Temporal lobe (tissue), 2 donors: ENCODE data around the genes FAM162B, ROS1, GOPC, NUS1 and MCM9.

DNA sequence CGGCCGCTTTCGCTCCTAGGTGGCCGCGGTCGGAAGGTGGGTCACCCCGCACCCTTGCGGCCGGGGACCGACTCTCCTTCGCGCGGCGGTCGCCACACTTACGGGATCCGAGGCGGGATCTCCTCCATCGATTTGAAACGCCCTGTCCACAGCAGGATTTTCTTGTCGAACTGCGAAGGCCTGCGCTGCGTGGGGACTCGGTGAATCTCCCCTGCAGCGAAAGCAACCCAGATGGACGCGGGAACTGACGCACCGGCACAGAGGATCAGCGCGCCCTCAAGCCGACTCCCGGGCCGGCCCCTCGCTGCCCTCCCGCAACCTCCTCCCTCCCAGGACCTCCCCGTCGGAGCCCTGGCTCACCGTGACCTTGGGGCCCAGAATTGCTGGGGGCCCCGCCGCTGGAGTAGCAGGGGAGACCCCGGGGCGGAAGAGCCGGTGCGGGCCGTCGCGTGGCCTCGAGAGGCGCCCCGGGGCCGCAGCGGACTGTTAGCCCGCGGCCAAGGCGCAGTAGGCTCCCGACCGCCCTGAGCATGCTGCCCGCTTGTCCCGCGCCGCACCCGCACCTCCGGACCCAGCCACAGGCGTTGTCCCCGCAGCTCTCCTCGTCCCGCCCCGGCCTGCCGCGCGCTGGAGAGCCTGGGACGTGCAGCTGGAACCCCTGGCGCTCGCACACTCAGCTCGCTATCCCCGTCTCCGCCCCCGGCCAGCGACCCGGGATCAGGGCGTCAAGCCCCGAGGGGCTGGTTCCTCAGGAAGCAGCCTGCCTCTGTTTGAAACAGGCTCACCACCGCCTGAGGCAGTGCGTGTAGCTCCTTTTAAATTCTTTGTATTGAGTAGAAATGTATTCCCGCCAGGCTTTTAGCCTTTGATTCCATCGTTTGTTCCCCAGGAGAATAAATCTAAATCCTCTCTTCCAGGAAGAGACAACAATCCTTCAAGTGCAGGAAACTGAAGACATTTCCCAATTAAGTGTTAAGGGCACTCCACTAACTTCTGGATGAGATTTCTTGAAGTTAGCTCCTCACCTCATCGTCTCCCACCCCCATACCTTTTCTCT is at the start of gene FAM162B:
Gene FAM162B (minus strand): TSS at position 675 of the 1,057 bp plus-strand sequence.
- RAMPAGE, long total RNA = no peak

DNA sequence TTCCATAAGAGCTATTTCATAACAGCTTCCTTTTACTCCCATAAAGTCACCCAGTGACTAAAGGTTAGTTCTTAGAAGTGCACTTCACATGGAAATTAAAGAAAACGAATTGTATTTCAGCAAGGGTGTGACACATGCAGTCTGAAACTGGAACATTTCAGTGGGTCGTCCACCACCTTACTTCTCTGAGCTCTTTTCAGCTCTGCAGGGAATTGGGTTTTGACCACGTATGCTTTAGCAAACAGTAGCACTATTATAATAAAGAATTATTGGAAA is at the start of gene ROS1:
Gene ROS1 (minus strand): TSS at position 81 of the 276 bp plus-strand sequence.
- RAMPAGE, long total RNA = no peak

- RAMPAGE, long total RNA = no peak
Observed at GRCh38 chr6:117548782-117549279, 53.5 kb downstream of the GOPC start.

- RAMPAGE, long total RNA = start-site peak on the minus strand at chr6:117602471-117602542, 887 and 499 reads in 2 replicates
Observed at GRCh38 chr6:117601704-117603141, at the start of gene GOPC. Gene GOPC, minus strand, starts transcription at chr6:117602511.

GRCh38 chr6:117674574-117675652 is at the start of gene NUS1:
Gene NUS1, plus strand, starts transcription at chr6:117675469.
- RAMPAGE, long total RNA = no peak

DNA sequence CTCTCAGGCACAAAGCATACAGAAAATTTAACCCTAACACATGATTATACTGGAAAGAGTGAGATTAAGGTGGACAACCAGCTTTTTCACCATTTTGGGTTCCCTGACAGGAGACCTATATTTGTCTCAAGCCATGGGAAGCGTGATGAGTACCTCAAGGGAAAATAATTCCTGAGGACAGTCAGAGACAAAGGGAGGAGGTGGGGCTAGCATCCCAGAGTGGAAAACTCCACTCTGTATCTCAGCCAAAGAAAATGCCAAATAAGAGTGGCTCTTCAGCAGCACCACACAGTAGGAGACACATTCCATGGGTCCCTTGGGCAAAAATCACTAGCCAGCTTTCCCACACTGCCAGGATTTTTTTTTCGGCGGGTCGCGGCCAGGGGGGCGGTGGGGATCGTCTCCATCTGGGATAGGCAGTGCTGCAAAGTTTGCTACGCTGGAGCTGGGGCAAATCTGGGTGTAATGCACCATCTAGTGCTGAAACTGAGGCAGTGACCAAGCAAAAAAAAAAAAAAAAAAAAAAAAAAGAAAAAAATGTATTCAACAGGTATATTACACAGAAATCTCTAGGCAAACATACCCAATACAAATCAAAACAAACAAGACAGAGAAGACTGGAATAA is 77.4 kb upstream of the SLC35F1 start:
- RAMPAGE, long total RNA = no peak

GRCh38 chr6:117907380-117908375 is 614 bp downstream of the SLC35F1 start:
- RAMPAGE, long total RNA = no peak

DNA sequence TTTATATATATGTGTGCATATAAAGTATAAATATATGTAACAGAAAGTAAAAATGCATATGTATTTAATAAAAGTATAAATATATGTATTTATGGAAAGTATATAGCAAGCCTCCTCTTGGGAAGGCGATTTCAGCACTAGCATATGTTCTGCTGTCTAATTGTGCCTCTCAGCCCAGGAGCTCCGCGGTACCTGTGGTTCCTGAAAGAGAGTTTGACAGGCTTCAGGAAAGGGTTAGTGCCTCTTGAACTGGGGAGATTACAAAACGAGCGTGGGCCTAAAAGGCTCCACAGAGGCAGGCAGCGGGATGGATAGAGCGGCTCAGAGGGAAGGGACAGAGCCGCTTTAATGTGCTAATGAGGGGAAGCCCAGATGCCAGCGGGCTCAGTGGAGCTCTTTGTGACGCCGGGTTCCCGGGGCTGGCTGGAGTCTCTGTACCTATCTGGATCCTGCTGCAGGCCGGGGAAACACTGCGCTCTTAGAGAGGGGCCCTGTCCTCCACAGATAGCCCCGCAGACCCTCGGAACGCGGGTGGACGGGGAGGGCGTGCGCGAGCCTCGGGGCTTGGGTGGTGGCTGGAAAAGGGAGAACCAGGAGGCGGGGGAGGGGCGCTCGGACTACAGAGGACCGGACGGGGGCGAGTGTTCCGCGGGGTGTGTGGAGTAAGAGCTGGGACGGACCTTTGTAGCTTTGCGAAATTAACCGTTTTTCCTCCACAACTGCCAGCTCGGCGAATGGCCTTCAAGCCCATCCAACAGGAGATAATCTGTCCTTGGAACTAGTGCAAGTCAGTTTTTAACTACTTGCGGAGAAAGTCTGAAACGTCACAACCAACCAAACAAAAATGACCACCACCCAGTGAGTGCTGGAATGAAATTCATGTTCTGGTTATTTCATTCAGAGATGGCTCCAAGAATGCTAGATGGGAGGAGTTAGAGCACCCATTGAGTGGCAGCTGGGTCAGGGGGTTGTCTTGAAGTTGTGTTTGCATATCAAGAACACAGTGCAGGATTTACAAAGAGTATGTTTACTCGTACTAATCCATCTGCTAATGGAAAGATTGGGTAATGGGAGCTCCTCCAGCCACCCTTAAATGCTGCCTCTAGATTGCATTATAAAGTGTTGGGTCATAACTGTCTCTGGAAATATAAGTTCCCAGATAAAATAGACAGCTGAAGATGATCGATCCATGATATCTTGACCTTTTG is 13.0 kb downstream of the SLC35F1 start:
- RAMPAGE, long total RNA = no peak

DNA sequence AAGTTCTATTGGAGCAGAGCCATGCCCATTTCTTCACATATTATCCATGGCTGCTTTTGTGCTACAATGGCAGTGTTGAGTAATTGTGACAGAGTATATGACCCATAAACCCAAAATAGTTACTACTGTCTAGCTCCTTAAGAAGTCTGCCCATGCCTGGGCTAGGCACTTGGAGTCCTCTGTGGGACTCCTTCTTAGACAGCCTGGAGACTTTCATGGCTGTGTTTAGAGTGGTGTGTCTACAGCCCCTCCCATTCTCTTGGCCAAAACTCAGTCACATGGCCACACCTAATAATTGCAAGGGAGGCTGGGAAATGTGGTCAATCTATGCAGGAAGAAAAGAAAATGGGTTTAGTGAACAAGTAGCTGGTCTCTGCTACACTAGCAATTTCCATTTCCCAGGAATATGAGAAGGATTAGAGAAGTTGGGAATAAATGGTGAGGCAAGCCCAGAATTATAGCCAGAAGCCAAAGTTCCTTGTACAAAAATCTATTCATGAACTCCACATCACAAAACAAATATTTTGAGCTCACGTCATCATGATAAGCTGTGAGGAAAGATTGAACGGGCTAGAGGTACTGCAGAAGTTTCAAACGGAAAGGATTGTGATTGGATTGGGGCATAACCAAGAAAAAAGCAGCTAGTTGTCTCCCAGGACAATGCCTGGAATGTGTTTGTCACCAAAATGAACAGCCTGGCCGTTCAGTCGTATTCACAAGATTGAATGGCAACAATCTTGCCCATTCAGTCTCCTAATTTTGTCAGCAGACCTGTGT is 251.8 kb upstream of the PLN start:
- RAMPAGE, long total RNA = no peak

DNA sequence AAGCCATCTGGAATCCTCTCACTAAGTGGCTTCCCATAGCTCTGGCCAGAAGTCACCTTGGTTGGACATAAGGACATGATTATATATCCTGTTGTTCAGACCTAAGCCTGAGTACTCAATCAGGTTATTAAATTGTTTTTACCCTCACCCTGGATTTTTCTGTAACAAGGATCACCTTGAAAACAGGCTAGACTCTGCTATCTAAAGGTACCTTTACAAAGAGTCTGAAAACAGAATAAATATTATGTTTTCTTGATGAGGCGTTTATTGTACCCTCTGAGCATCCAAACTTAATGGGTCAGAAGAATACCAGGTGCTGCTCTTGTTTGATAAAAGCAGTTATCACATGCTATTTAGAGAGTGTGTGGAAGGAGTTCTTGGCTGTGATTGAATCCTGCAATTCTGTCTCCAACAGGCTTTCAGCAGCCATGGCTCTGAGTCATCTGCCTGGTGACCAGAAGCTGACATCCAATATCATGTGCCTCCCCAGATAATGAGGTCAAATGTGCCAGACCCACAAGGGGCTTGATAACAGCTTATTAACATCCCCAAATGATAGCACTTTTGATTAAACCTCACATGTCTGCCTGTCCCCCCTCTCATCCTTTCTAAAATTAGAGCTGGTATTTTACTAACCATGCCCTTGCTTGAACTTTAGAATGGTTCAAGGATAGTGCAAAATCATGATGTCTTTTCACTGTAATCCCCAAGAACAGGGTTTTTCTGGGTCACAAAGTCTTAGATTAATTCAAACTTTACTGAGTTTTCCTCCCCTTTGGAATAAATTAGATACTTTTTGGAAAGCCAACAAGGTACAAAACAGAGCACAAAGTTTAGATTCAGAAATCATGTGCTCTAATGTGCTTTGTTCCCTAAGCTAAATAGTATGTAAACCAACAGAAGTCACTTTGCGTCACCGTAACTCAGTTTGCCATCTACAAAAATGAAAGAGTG is 175.7 kb upstream of the PLN start:
- RAMPAGE, long total RNA = no peak

DNA sequence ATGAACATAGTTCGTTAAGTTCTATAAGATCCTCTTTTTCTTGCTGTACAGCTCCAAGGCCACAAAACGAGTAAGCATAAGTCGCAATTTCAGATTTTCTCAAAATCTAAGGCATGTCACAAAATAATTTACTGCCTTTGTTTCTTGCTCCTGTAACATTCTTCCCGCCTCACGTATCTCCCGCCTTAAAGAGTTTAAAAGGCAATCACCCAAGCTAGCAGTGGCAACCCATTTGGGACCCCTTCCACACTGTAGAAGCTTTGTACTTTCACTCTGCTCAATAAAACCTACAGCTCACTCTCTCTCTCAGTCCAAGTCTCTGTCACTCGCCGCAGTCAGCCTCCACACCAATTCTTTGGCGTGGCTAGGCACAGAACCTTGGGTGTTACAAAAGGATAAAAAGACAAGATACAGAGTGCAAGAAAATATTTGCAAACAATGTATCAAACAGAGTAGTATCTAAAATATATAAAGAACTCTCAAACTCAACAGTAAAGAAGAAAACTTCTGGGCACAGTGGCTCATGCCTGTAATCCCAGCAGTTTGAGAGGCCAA is 24.9 kb downstream of the CEP85L start:
- RAMPAGE, long total RNA = no peak

GRCh38 chr6:118934113-118935580 is at the start of gene MCM9:
Gene MCM9, minus strand, starts transcription at chr6:118935159.
- RAMPAGE, long total RNA = no peak

- RAMPAGE, long total RNA = no peak
Observed at GRCh38 chr6:119218458-119219348, 130.9 kb downstream of the MAN1A1 start.

DNA sequence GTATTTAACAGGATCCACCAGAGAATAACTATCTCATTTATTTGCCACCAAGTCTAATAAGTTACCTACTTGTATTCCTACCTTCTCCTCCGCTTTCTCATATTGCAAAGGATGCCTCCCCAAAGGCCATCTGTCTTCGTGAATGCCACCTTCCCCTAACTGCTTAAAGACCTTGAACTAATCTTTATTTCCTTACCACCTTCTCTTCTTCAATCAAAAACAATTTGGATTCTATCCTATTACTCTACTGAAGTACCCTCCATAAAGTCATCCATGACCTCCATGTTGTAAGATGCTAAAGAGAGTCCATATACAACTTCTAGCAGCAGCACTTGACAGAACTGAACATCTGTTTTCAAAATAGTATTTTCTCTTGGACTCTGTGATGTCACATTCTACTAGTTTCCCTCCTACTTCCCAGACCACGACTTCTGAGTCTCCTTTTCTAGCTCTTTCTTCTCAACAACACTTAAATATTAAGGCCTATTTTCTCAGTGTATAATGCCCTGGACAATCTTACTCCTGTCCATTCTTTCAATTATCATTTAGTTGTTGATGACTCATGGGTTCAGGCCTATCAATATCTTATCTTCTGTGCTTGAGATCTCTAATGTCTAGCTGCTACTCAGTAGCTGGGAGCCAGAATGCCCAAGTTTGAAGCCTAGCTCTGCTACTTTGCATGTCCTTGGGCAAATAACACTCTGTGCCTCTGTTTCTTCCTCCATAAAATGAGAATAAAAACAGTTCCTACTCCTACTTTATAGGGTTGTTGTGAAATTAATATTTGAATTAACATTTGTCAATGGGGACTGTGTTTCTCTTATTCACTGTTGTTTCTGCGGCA is 69.7 kb downstream of the MAN1A1 start:
- RAMPAGE, long total RNA = no peak

- RAMPAGE, long total RNA = no peak
Observed at GRCh38 chr6:119330494-119331304, 18.9 kb downstream of the MAN1A1 start.

DNA sequence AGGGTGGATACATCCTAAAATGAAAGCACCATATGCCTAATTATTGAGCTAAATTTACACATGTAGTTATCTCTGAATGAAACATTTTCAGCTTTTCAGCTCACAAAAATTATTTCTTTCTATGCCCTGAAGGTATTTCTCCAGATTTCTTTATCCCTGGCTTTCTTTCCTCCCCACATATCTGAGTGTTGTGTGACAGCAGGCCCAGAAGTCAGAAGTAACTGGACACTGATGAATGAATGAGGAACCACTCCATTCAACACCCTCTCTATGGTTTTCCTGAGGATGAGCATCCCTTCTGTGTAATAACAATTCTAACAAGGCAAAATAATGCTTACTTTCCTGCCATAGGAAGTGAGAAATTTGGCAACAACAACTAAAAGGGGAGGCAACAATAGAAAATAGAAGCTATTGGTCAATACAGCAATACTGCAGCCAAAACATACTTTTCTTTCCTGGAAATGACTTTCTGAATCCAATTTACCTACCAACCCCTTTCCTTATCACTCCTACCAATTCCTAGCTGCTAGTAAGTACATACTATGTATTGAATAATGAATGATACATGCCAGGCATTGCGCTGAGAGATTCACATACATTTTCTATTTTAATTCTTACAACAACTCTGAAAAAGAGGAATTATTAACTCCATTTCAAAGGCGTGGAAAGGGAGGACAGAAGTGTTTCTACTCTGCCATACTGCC is 14.7 kb downstream of the MAN1A1 start:
- RAMPAGE, long total RNA = no peak

GRCh38 chr6:119347072-119347329 is 2.6 kb downstream of the MAN1A1 start:
- RAMPAGE, long total RNA = no peak

DNA sequence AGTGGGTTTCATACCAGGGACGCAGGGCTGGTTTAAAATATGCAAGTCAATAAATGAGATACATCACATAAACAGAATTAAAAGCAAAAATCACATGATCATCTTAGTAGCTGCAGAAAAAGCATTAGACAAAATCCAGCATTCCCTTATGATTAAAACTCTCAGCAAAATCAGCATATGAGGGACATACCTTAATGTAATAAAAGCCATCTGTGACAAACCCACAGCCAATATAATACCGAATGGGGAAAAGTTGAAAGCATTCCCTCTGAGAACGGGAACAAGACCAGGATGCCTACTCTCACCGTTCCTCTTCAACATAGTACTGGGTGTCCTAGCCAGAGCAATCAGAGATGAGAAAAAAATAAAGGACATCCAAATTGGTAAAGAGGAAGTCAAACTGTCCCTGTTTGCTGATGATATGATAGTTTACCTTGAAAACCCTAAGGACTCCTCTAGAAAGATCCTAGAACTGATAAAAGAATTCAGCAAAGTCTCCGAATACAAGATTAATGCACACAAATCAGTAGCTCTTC is 141.5 kb upstream of the MAN1A1 start:
- RAMPAGE, long total RNA = no peak

- RAMPAGE, long total RNA = no peak
Observed at GRCh38 chr6:122043220-122043738, 356.2 kb upstream of the HSF2 start.

GRCh38 chr6:122717150-122717682 is 62.3 kb upstream of the FABP7 start:
- RAMPAGE, long total RNA = no peak